Breast (tissue), 4 donors: ENCODE data around the genes RTF2 and PCK1.

DNA sequence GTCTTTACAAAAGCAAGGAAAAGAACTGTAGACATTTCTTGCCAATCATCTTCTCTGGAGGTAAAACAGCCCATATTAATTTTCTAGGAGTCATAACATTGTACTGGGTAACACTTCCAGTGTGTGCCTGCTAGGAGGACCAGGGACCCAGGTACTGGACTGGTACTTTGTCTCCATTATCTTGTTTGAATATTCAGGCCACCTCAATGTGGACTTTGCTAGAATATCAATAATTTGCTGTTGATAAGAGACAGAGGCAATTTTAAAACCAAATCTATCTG, 89.7 kb upstream of the MC3R start:
- PRO-cap, 3 experiments = no peak in any of the 3 experiments

- PRO-cap, 3 experiments = no peak in any of the 3 experiments
- RRBS = 5% methylated on average over 4 of the region's 11 CpGs
Measured at GRCh38 chr20:56391118-56391466, 923 bp downstream of the AURKA start.

- PRO-cap, 3 experiments = no peak in any of the 3 experiments
- RRBS = no CpG with 5 or more reads among the region's 8 CpGs
Measured at GRCh38 chr20:56418931-56419375, 6.9 kb downstream of the CASS4 start.

GRCh38 chr20:56468025-56468783, at the start of gene RTF2:
Gene RTF2, plus strand, starts transcription at chr20:56468627.
- PRO-cap, 3 experiments = peak in 3 of 3 experiments; most common plus-strand start chr20:56468690 (in 3); most common minus-strand start chr20:56468335 (in 1)
- RRBS = 1% methylated on average over 19 of the region's 56 CpGs

DNA sequence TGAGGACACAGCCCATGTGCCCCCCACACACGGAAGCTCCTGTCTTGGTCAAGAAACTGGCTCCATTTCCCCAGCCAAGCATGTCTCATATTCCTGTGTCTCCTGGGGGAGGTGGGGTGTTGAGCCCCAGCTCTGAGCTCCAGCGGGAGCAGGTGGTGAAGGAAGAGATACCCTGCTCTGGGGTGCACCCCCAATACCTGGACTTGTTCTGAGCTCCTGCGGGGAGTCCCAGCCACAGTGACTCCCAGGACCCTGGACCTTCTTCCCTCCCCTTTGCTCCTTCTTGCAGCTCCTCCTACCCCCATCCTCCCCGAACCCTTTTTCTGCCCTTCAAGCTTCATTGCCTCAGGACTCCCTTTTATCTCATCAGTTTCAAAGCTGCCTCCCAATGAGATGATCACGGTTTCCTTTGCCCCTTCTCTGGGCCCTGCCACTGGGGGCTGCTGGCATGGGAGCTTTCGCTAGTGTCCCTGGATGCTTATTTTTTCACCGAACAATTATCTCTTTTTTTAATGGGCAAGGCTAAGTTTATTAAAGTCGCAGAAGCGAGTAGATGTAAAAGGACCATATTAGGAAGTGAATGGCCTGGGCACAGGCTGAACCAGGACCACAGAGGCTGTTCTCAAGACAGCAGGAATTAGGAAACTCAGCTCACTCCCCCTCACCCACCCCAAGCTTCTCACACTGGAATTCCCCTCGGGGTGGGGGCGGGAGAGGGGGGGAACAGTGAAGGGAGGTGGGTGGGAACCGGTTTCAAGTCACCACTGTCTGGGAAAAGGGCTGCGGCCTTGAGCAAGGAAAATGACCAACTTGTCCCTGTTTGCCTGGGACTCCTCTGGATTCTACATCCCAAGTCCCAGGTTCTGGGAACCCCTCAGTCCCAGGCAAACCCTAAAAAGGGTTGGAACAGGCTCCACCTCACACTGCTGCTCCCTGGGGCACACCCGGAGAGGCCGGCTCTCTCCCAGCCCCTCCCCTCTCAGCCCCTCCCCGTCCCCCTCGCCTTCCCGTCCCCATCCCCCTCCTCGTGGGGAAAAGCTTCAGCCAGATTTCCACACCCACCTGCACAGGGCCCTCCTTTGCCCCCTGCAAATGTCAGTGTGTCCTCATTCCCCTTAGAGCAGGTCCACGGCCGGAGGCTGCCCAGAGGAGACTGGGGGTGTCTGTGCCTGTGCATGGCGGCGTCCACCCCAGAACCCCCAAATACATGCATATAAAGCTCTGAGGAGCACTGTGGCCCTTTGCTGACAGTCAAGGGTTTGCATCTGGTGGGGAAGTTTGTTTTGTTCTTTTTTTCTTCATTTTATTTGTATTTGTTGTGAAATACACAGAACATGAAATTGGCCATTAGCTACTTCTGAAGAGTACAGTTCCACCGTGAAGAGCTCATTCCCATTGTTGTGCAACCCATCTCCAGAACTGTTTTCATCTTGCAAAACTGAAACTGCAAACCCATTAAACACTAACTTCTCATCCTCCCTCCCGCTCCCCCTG, 230.7 kb downstream of the TFAP2C start:
- PRO-cap, 3 experiments = peak in 1 of 3 experiments; most common plus-strand start position 1,109 of the sequence (in 1); most common minus-strand start position 865 of the sequence (in 1)
- RRBS = no CpG with 5 or more reads among the region's 25 CpGs

DNA sequence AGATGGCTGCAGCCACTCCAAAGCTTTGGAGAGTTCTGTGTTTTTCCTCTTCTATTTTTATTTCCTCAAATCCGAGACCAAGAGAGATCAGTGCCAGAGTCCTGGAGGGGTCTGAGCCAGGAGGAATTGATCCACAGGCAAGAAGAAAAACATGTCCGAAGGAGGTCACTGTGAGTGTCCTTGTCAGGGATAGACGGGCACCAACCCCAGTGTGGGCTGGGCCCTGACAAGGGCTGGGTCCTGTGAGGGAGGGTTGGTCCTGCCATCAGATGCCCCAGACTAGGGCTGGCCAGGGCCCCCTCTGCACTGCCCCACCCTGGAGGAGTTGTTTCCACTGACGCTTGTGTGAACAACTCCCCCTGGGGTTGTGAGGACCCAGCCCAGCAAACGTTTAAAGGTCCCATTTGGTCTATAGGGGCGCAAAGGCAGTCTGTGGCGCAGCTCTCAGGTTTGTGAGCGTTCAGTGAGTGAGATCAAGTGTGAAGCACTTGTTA, 104.2 kb downstream of the BMP7 start:
- PRO-cap, 3 experiments = no peak in any of the 3 experiments
- RRBS = no CpG with 5 or more reads among the region's 8 CpGs

DNA sequence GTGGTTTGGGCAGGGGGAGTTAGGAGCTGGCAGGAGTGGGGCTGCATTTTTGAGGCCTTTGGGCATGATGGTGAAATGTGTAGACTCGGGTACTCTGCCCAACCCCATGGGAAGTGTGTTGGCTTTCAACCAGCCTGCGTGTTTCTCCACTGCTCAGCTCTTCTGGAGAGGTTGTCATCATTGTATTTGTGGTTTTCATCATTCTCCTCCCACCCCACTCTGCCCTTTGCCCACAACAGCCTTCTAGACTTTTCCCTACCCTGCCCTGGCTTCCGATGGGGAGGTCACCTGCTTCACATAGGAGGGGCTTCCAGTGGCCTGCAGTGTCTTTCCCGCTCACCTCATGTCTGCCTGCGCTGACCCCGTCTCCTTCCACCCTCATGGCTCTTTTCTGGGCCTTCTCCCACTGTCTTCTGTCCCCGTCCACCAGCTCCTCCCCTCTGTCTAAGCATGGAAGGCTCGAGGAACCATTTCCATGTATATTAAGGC, 16.0 kb upstream of the RBM38 start:
- PRO-cap, 3 experiments = no peak in any of the 3 experiments
- RRBS = no CpG with 5 or more reads among the region's 8 CpGs

GRCh38 chr20:57391783-57392254, 623 bp downstream of the RBM38 start:
- PRO-cap, 3 experiments = peak in 2 of 3 experiments; most common plus-strand start chr20:57392088 (in 1); most common minus-strand start chr20:57391888 (in 1)
- RRBS = 2% methylated on average over 19 of the region's 42 CpGs

- PRO-cap, 3 experiments = no peak in any of the 3 experiments
- RRBS = no CpG with 5 or more reads among the region's 40 CpGs
Measured at GRCh38 chr20:57397697-57398823, 6.9 kb downstream of the RBM38 start.

GRCh38 chr20:57403795-57404293, 12.6 kb downstream of the RBM38 start:
- PRO-cap, 3 experiments = no peak in any of the 3 experiments
- RRBS = 28% methylated on average over 3 of the region's 18 CpGs

GRCh38 chr20:57410022-57410877, 19.1 kb downstream of the RBM38 start:
- PRO-cap, 3 experiments = no peak in any of the 3 experiments
- RRBS = 36% methylated on average over 9 of the region's 24 CpGs

- PRO-cap, 3 experiments = no peak in any of the 3 experiments
- RRBS = 66% methylated on average over 5 of the region's 24 CpGs
Measured at GRCh38 chr20:57442482-57443477, 51.6 kb downstream of the RBM38 start.

DNA sequence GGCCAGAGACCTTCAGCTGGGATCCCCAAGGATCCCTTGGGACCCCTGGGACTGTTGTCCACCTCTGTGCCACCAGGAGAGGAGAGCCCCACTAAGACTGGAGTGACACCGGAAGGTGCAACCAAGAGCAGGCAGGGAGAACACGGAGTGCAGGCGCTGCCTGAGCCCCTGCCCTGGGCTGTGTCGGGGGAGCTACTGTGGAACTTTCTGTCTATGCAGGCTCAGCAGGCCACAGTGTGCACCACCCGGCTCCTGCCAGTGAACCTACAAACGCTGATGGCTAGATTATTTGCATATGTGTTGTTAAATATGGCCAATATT, 43.5 kb downstream of the CTCFL start:
- PRO-cap, 3 experiments = no peak in any of the 3 experiments
- RRBS = no CpG with 5 or more reads among the region's 6 CpGs

- PRO-cap, 3 experiments = no peak in any of the 3 experiments
- RRBS = no CpG with 5 or more reads among the region's 12 CpGs
Measured at GRCh38 chr20:57527471-57528131, 2.7 kb upstream of the CTCFL start.

- PRO-cap, 3 experiments = no peak in any of the 3 experiments
- RRBS = no CpG with 5 or more reads among the region's 11 CpGs
Measured at GRCh38 chr20:57560555-57561287, at the start of gene PCK1. Gene PCK1, plus strand, starts transcription at chr20:57561110.

GRCh38 chr20:57561288-57562368, 718 bp downstream of the PCK1 start:
- PRO-cap, 3 experiments = no peak in any of the 3 experiments
- RRBS = no CpG with 5 or more reads among the region's 27 CpGs

DNA sequence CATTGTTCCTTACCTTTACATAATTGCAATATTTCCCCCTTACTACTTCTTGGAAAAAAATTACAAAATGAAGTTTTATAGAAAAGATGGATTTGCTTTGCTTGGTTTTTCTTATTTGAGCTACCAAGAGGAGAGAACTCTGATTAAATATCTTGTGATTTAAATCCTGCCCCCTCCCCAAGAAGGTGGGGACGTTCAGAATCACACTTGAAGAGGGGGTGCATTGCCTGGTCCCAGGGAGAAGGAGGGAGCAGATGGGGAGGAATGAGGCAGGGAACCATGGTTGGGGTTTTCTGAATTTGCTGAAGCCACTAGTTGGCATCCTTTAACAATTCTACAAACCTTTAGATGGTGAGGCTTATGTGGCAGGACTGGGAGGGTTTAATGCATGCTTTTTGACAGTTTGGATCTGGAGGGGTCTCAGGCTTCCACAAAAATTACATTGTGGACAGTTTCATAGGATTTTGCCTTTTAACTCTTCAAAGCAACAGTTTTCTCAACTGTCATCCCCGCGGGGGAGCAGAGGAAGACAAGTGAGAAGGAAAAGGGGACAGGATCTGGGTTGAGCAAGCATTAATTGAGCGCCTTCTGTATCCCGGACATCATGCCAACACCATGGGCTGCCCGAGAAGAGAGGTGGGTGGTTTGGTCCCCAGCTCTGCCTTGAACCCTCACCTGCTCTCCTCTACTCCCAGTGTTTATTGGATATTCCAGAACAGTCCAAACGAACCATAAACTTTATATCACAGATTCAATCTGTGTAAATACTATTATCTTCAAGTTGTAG, 5.7 kb downstream of the PCK1 start:
- PRO-cap, 3 experiments = no peak in any of the 3 experiments
- RRBS = no CpG with 5 or more reads among the region's 7 CpGs

DNA sequence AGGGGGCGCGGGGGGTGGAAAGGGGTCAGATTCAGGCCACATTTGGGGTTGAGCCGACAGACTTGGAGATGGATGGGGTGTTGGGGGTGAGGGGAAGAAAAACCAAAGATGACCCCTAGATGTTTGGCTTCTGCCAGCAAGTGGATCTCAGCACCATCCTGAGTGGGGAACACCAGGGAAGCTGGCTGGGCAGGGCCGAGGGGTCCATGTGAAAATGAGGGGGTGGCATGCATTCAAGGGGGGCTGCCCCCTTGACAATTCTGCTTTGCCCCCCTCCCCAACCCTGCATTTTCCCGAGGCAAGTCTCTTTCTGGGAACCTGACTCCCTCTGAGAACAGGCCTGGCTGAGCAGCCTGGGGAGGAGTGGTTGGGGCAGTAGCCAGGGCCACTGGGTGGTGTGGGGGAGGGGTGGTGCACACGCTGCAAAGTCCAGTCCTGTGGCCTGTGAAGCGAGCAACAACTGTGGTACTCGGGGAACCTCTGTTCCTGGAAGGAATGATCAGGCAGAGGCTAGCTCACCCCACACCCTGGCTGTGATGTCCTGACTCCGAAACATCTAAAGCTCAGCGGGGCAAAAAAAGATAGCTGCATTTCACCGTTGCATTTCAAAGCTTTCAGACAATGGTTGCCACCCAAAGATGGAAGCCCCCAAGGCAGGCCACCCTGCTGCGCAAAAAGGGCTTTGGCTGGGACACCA, 25.3 kb downstream of the PCK1 start:
- PRO-cap, 3 experiments = no peak in any of the 3 experiments
- RRBS = no CpG with 5 or more reads among the region's 12 CpGs

- PRO-cap, 3 experiments = no peak in any of the 3 experiments
- RRBS = 12% methylated on average over 9 of the region's 25 CpGs
Measured at GRCh38 chr20:57618771-57619857, 1.1 kb downstream of the ZBP1 start.

DNA sequence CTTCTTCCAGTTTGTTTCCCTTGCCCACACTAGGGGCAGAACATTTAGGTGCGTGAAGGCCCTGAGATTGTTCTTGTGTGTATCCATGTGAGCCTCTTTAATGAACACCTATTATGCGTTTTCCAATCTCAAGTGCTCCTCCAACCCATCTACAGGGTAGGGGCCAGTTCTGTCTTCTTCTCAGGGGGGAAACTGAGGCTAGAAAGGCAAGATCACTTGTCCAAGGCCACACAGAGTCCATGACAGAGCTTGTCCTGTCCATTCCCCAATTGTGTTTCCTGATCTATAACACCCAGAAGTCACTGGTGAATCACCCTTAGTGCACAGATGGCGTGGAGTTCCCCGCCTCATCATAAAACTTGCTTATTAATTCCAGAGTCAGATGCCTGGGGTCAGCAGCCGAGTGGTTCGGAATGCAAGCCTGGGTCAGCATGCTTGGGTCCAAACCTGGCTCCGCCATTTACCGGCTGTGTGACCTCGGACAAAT, 1.1 kb upstream of the ZBP1 start:
- PRO-cap, 3 experiments = no peak in any of the 3 experiments
- RRBS = no CpG with 5 or more reads among the region's 9 CpGs